Airway epithelial cell (primary cell): ENCODE data around the genes TSPO and SHISAL1.

- RAMPAGE, long total RNA: no peak
Observed at GRCh38 chr22:42892345-42893430, 35.6 kb upstream of the ARFGAP3 start.

DNA sequence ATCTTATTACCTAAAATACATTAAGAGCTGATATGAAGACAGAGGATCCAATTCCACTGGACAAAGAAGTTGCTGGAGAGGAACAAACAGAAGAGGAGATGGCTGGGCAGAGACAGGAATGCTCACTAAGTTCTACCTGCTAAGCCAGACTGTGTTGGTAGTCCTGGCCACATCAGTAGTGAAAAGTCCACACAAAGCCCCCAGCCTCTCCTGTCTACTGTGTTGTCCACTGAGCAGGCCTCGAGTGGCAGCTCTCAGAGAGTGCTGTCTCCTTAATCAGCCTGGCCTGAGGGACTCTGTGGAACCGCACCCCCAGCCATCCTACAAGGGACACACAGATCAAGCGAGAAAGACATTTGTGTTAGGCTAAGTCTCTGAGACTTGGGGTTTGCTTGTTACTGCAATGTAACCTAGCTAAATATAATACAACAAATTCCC is 71.0 kb downstream of the PACSIN2 start:
- RAMPAGE, long total RNA: no peak

- RAMPAGE, long total RNA: no peak
Observed at GRCh38 chr22:42972086-42973066, 42.6 kb downstream of the PACSIN2 start.

DNA sequence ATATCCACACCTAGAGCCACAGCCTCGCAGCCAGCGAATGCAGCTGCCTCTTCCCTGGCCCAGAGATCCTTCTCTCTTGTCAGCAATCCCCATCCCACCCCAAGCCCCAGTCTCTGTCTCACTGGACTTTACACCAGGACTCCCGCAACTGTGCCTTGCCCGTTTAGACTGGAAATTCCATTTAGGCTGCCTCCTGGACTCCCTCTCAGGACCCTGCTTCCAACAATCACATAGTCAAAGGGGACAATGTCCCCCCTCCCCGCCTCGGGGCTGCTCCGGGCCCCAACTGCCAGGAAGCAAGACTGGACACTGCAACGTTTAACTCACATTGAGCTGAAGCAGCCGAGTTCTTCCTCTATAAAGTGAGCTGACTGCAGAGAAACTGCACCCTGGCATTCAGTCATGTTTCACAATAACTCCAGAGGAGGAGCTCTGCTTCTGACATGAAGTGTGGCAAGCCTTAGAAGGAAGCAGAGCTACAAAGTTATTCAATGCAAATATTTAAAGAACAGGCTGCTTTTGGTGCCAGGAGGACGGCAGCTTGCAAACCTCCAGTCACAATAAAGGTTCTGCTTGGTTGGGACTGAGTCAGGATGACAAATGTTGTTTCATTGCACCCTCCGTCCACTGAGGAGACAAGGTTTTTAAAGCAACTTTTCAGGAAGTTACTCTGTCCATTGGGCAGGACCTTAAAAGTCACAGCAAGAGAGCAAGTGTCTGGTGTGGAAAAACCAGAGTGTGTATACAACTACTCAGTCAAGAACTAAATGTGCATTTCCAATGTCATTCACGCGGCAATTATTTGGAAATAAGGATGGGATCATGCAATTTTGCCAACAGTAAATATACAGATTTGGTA is 19.9 kb downstream of the PACSIN2 start:
- RAMPAGE, long total RNA: no peak

GRCh38 chr22:43015300-43015887 is 445 bp upstream of the PACSIN2 start:
- RAMPAGE, long total RNA: no peak

- RAMPAGE, long total RNA: no peak
Observed at GRCh38 chr22:43018404-43019124, 3.6 kb upstream of the PACSIN2 start.

GRCh38 chr22:43080696-43081067 is 8.5 kb downstream of the TTLL1 start:
- RAMPAGE, long total RNA: no peak

GRCh38 chr22:43109806-43110426 is 634 bp upstream of the BIK start:
- RAMPAGE, long total RNA: no peak

GRCh38 chr22:43150890-43151694 is at the start of gene TSPO:
Gene TSPO, plus strand, starts transcription at chr22:43151559.
- RAMPAGE, long total RNA: start-site peak on the plus strand at chr22:43151520-43151592, 4,632 and 1,938 reads in 2 replicates

- RAMPAGE, long total RNA: no peak
Observed at GRCh38 chr22:43152308-43153019, 1.1 kb downstream of the TSPO start.

- RAMPAGE, long total RNA: no peak
Observed at GRCh38 chr22:43153694-43154142, 2.4 kb downstream of the TSPO start.

DNA sequence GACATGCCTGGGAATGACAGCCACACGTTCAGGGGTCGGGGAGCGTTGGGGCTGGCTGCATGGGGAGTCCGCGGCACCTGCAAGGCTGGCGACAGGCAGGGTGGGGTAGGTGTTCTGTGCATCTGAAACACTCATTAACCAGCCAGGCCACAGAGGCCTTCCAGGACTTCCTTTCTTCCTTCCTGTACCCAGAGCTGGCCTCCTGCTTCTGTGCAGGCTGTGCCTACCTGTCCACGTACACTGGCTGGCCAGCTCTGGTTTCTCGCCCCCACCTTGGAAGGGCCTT is 16.0 kb downstream of the TTLL12 start:
- RAMPAGE, long total RNA: no peak

GRCh38 chr22:43227211-43227562 is 40.3 kb upstream of the TTLL12 start:
- RAMPAGE, long total RNA: no peak

DNA sequence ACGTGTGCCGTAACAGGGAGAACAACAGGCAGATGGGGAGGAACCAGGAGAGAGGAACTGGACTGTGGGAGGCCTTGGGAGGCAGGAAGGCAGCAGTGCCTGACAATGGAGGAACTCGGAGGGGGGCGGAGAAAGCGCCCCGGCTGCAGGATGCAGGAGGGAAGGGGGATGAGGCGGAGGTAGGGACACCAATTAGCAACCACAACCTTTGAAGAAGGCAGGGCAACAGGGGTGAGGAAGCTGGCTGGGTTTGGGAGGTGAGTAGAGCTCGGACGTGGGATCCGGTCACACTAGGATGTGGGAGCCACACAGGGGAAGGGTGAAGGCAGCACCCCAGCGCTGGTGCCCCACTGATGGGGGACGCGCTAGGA is 67.4 kb downstream of the SCUBE1 start:
- RAMPAGE, long total RNA: no peak

DNA sequence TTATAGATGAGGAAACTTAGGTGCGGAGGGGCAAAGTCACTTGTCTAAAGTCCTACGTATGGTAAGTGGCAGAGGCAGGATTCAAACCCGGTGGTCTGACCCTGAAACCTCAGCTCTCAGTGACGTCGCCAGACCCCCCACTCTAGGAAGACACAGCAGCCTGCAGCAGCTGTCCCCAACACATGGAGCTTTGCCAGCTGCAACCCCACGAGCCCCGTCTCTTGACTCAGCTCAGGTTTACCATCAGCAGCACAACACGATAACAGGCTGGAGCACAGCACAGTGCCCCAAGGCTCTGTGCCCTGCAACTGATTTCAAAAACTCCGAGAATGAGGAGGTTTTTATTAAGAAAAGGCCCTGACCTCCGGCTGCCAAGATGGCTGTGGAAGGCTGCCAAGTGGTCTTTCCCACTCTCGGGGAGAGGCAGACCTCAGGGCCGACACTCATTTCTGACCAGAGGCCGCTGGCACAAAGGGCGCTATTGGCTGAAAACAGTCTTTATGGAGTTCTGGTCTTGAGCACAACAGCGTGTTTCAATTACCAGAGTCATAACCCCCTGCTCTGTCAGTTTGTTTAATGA is 51.2 kb downstream of the SCUBE1 start:
- RAMPAGE, long total RNA: no peak

GRCh38 chr22:43637285-43637880 is 174.7 kb downstream of the EFCAB6 start:
- RAMPAGE, long total RNA: no peak

DNA sequence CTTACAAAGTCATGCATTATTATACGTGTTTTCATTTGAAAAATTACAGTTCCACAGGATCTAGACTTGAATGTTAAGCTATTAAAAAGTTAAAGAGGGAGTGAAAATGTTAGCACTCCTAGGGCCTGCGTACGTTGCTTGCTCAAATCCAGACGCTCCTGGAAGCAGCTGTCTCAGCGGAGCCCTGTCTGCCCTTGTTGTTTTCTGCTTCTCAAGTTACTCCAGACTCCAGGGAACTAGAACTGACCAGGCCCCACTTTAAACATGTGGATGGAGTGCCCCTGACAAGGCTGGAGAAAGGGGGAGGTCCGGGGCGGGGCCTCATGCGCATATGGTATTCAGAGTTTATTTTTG is 9.6 kb downstream of the PARVB start:
- RAMPAGE, long total RNA: no peak

GRCh38 chr22:44056822-44057175 is 32.7 kb downstream of the PARVB start:
- RAMPAGE, long total RNA: no peak

- RAMPAGE, long total RNA: no peak
Observed at GRCh38 chr22:44068349-44068816, 44.3 kb downstream of the PARVB start.

DNA sequence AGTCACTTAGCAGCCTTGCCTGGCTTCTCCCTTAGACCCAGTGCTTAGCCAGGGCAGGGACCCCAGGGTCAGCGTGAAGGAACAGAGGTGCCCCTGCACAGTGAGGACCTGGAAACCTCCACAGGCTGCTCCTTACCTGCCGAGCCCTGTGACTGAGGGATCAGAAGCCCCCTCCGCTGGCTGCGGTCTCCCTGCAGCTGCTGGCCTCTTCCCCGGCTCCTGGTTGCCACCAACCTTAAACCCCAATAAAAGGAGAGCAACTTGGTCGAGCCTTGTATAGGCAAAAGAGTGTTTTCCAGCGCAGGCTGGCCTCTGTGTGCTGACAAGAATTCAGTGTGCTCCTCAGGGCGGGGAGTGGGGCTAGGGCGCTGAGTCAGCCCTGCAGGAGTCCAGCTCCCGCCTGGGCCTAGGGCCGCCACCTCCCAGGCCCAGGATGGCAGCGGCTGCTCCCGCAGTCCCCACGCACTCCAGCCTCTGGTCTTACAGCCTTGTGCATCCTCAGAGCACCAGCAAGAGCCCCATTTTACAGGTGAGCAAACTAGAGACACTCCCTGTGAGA is at the start of gene SHISAL1:
SHISAL1 (minus strand) TSS at position 337 of the 559 bp plus-strand sequence.
- RAMPAGE, long total RNA: no peak